SK-N-DZ (cell line): ENCODE measurements around a stretch of chr3.

GRCh38 chr3:64546665-64547089, 141.1 kb downstream of the ADAMTS9 start:
RAMPAGE:
- cytosol, long total RNA: no peak
- nucleus, long total RNA: no peak

GRCh38 chr3:65556861-65557818, 481.6 kb downstream of the MAGI1 start:
RAMPAGE:
- cytosol, long total RNA: no peak
- nucleus, long total RNA: no peak

GRCh38 chr3:65855760-65856064, 183.0 kb downstream of the MAGI1 start:
RAMPAGE:
- cytosol, long total RNA: no peak
- nucleus, long total RNA: no peak

DNA sequence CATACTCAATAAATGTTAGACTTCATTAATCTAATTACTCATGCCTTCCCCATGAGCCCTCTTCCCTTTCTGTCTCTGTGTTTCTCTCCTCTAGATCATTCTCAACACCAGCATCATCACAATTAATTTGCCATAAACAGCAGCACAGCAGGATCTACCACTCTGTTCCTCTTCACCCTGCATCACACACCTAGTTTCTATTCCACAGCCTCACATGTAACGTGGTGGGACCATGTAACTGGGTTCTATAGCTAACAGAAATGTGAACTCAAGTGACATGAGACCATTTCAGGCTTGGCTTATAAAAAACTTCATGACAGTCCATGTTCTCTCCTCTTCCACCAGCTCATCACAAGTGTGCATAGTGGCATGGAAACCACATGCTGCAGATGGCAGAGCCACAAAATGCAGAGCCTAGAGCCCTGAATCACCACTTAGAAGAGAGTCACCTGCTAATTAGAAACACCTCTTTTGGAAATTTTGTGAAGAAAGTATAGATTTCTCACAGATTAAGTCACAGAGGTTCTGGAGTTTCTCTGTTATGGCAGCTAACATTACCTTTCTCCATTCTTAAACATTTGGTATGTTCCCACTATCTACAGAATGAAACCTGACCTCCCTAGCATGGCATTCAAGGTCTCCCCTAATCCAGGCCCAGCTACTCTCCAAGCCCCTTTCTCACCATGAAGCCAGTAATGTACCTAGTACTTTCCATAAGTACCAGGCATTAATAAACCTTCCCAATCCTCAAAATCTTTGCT, 176.2 kb downstream of the MAGI1 start:
RAMPAGE:
- cytosol, long total RNA: no peak
- nucleus, long total RNA: no peak

RAMPAGE:
- cytosol, long total RNA: no peak
- nucleus, long total RNA: no peak
Observed at GRCh38 chr3:65928027-65928379, 110.7 kb downstream of the MAGI1 start.

GRCh38 chr3:65952986-65954264, 85.3 kb downstream of the MAGI1 start:
RAMPAGE:
- cytosol, long total RNA: no peak
- nucleus, long total RNA: no peak

DNA sequence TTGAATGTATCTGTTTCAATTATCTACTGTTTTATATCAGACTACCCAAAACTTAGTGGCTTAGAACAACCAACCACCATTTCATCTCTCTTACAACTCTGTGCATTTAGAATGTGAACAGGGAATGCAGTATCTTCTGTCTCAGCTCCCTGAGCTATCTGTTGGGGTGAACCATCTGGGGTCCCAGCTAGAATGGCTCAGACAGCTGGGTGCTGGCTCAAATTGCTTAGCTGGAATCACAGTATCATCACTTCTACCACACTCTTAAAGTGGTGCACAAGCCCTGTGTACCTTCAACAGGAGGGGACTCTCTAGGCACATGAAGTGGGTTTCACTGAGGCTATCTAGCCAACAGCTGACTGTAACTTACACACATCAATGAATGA, 44.2 kb downstream of the MAGI1 start:
RAMPAGE:
- cytosol, long total RNA: no peak
- nucleus, long total RNA: no peak

GRCh38 chr3:66019675-66020428, 18.9 kb downstream of the MAGI1 start:
RAMPAGE:
- cytosol, long total RNA: no peak
- nucleus, long total RNA: no peak

DNA sequence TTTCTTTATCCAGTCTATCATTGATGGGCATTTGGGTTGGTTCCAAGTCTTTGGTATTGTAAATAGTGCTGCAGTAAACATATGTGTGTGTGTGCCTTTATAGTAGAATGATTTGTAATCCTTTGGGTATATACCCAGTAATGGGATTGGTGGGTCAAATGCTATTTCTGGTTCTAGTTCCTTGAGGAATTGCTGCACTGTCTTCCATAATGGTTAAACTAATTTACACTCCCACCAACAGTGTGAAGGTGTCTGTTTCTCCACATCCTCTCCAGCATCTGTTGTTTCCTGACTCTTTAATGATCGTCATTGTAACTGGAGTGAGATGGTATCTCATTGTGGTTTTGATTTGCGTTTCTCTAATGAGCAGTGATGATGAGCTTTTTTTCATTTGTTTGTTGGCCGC, 86.1 kb downstream of the SLC25A26 start:
RAMPAGE:
- cytosol, long total RNA: no peak
- nucleus, long total RNA: no peak

DNA sequence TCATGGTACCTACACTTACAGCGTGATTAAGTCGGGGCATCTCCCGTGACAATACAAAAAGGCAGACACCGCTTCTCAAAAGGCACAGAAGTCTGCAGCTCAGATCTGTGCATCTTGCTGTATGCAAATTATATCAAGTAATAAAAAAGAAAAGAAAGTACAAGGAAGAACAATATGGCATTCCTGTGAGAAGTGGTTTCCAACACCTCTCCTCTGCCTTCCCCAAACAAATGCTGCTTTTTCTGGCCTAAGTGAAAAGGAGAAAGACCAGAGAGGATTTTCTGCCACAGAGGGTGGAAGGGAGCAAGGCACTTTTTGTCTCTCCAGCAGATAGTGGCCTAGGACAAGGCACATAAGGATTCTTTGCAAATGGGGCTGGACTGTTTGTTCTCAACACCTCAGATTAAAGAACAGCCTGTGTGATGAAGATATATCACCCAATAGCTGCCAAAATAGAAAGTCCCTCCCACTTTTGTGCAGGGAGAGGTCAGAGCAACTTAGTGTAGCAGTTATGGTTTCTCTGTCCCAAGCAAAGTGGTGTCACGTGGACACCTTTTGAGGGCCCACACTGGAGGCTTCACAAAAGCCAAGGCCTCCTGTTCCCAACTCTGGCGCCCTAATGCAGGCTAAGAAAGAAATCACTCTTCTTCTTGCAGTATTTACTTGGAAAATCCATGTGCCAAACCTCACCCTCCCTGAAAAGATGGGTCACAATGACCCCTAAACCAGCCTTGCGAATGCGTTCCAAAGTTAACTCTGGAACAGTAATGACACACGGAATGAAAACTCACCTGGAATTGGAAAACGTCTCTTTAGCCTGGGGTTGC, 85.0 kb downstream of the LRIG1 start:
RAMPAGE:
- cytosol, long total RNA: no peak
- nucleus, long total RNA: no peak

RAMPAGE:
- cytosol, long total RNA: no peak
- nucleus, long total RNA: no peak
Observed at GRCh38 chr3:66418248-66419109, 82.3 kb downstream of the LRIG1 start.

DNA sequence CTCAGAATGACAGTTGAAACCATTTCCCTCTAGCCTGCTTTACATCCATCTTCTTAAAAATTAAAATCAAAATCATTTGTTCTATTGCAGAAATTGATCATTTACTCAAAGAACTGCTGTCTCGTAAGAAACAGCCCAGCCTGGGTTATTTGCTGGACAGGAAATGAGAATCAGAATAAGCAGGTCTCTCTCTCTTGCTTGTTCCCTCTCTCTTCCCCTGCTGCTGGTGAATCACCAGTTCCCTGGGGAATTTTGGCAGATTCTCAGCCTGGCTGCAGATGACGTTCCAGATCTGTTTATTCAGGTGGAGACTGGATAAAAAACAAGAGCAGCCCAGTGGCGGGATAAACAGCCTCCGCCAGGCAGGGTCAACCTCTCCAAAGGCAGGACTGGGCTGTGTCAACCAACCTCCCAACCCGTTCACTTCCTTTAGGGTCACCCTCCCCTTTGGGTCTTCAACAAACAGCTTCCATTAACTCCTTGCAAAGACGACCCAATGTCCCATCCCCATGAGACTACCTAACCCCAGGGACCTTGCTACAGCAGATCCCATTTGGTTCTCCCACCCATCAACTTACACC, 72.1 kb downstream of the LRIG1 start:
RAMPAGE:
- cytosol, long total RNA: no peak
- nucleus, long total RNA: no peak

RAMPAGE:
- cytosol, long total RNA: no peak
- nucleus, long total RNA: no peak
Observed at GRCh38 chr3:66432787-66432986, 68.1 kb downstream of the LRIG1 start.

RAMPAGE:
- cytosol, long total RNA: no peak
- nucleus, long total RNA: no peak
Observed at GRCh38 chr3:66441989-66442757, 58.6 kb downstream of the LRIG1 start.

DNA sequence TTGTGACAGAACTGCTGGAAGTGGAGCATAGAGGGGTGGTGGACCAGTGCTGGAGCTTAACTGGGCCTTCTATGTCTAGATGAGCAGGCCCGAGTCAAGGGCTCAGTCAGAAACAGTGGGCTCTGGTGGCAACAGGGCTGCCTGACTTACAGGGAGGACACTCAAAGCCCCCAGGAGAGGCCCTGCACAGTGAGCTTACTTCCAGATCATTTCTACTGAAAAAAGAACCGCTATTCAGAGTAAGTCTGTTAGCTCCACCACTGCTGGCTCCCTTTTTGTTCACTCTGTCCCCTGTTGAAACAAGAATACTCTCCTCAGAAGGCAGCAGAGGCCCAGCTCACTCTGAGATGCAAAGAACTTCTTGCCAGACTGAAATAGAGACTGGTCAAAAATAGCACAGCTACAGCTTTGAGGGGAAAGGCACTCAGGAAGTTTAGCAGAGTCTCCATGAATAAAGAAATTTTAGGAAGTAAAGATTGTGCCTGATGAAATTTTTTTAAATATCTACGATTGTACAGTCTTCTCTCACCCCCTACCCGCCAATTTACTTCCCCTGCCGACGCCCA, 46.8 kb downstream of the LRIG1 start:
RAMPAGE:
- cytosol, long total RNA: no peak
- nucleus, long total RNA: no peak

GRCh38 chr3:66473678-66474263, 27.1 kb downstream of the LRIG1 start:
RAMPAGE:
- cytosol, long total RNA: no peak
- nucleus, long total RNA: no peak

DNA sequence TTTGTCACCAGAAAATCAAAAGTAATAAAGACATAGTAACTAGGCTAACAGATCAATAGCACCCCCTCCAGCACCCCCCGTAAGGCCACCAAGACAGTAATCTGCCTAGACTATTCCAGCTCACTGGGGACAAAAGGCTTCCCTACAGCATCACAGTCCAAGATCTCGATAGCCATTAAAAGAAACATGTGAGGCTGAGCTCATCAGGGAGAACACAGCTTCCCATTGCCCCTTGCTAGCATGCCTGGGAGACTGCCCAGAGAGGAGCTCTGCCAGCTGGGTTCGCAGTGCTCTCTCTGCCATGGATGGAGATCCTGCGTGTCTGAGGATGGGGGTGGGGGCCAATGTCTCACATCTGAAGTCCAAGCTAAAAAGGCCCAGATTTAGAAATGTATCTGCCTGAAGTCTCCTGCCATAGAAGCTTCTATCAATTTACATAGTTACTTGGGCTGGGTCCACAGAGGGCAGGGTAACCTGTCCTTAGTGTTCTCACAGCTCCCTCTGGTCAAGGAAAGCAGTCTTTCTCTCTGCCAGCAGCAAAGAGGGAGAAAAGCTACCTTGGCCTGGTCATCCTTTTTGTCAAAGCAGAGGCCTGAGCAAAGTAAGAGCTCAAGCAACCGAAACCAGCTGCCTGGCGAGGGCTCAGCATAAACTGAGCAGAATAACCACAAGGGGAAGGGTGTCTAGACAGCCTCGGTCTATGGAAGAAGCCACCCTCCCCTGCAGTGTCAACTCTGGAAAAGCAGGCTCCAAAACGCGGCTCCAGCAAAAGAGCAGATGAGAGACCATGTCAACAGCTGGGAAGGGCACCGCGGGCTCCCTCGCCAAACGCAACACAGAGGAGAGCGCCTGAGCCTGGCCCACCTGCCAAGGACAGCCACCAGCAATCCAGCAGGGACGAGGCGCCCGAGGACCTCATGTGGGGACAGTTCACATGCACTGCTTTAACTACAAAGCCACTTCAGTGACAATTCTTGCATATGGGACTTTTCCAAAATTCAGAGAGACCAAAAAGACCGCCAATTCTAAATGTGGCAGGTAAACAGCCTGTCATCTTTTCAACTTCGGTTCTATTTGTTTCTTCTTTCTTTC, 17.5 kb downstream of the LRIG1 start:
RAMPAGE:
- cytosol, long total RNA: no peak
- nucleus, long total RNA: no peak

GRCh38 chr3:66493377-66494012, 7.3 kb downstream of the LRIG1 start:
RAMPAGE:
- cytosol, long total RNA: no peak
- nucleus, long total RNA: no peak

DNA sequence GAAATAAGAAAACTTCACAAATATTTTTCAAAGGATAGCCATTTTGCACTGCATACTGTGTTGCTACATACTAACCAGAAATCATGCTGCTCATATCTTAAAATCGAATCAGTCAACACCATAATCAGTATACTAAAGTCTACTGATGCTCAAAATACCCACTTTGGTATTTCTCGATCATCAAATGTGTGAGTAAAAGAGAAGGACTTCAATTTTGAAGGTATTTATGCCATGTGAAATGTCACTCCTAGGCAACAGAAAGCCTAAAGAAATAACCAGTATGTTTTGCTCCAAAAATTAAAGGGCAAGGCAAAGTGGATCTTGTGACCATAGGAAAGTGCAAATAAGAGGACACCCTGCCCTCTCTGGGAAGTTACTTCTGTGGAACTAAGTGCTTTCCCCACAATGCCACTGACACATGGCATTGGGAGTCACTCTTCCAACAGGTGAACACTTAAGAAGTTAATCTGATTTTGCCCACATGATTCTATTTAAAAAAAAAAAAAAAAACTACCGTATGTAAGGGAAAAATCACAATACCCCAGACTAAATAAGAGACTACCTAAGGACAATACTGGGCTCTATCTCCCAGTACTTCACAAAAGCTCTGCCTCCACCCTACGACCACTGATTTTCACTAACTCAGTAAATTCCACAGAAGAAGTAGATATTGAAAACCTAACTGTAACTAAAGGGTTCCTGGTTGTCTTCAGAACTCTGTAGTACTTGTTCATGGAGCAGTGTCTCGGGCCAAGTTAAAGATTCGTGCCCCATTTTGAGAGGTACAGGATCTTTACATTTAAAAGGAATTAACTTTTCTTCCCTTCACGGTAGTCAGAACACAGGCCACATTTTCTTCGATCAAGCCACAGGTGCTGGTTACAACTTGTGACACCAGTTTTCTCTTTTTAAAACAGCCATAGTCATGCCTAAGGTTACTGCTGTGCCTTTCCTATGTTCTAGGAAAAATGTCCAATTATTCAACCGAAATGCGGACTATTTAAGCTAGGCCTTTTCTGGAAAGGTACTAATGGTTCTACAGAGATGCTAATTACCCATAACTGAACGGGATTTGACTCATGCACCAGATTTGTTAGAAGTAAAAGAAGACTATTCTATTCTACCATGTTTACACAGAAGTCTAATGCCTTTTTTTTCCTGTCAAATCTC, 2.4 kb downstream of the LRIG1 start:
RAMPAGE:
- cytosol, long total RNA: no peak
- nucleus, long total RNA: no peak

DNA sequence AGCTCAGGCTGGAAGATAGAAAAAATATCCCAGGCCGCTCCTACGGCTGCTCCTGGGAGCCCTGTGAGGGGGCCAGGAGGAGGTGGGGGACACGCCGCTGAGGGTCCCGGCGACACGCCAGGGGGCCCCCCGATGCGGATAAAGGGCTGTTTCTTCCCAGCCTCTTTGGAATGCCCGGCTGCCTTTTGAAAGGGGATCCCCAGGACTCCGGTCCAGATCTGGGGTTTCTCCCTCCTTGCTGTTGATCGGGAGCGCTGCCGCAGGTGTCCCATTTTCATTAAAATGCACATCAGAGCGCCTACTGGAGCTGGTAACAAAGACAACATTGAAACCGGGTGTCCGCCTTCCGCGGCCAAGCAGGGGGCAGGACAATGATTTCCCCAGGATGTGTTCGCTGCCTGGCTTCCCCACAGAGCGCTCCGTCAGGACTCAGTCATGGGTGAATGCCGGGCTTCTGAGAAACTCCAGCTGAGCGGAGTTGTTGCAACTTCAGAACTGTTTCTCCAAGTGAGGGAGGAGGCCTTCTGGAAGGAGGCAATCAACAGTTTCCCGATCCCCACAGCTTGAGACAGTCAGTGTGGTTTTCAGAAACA, 200.0 kb upstream of the KBTBD8 start:
RAMPAGE:
- cytosol, long total RNA: no peak
- nucleus, long total RNA: no peak